ENCODE measurements around the genes LINGO4, C2CD4D, LCE3A, LORICRIN, S100A14 and ILF2.

DNA sequence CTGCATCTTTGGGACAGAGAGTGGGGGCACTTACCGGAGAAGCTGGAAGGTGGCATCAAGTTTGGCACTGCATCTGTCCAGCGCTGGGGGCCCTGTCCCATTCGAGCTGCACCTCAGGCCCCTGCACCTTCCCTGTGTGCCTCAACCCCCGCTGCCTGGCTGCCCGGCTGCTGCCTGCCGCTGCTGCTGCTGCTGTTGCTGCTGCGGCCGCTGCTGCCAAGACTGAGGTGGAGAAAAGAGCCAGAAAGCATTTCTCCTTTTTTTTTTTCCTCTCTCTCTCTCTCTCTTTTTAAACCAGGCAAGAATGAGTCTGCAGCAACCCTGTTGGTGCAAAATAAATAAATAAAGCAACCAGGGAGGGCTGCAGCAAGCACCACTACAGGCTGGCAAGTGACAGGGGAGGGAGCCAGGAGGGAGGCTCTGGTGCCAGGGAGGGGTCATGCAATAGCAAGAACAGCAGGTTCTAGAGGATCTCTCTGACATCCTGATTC is at the start of gene LINGO4:
Gene LINGO4 (minus strand): TSS at position 224 of the 491 bp plus-strand sequence.
- PRO-cap, 6 experiments: no peak in any of the 6 experiments
- RAMPAGE, long total RNA, 2 experiments: no peak in any of the 2 experiments
- RRBS: 97% methylated on average over 1 of the region's 8 CpGs

DNA sequence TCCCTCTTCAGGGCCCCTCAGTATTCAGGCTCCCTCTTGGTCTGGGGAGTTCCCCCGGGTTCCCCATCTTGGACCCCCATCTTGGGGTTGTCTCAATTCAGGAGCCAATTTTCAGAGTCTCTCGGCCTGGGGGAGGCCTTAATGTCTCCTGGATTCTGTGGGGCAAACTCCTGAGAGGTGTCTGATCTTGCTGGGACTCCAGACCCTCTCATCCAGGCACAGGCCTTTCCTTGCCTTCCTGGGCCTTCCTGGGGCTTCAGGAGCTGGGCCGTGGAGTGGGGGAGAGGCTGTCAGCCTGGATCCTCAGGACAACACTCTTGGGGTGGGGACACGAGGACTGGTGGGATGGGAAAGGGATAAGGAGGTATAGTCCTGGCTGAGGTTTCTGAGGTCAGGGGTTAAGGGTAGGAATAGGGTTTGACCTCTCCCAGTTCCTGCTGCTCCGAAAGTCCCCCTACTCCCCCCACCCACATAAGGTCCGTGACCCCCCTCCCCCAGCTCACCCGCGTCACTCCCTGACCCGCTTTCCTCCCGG is 4.1 kb downstream of the RORC start:
- PRO-cap, 6 experiments: no peak in any of the 6 experiments
- RAMPAGE, long total RNA, 2 experiments: no peak in any of the 2 experiments
- RRBS: no CpG with 5 or more reads among the region's 10 CpGs

GRCh38 chr1:151839468-151840461 is at the start of gene C2CD4D:
Gene C2CD4D, minus strand, starts transcription at chr1:151839820.
- PRO-cap, 6 experiments: peak in 3 of 6 experiments; most common plus-strand start chr1:151839924 (in 3); most common minus-strand start chr1:151839820 (in 3)
- RAMPAGE, long total RNA, 2 experiments: no peak in any of the 2 experiments
- RRBS: 8% methylated on average over 22 of the region's 47 CpGs

DNA sequence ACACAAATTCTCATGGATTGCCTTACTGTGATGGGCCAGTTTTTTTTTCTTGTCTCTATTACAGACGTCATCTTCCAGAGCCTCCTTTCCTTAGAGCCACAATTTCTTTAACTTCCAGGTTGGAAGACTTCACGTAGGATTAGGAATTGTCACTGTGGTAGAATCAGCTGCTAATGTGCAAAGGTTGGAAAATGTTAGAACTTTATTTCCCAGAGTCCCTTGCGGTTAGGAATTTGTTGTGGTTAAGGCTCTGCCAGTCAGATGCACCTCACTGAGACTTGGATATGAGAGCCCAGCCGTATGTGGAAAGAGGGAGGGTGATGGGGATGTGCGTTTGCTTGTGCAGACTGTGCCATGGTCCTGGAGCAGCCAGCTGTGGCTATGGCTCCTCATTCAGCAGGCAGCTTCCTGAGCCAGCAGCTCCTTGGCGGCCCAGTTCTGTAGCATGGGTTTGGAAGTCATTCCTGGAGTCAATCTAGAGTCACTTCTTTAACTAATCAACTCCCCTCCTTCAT is 12.5 kb downstream of the S100A10 start:
- PRO-cap, 6 experiments: no peak in any of the 6 experiments
- RAMPAGE, long total RNA, 2 experiments: no peak in any of the 2 experiments
- RRBS: no CpG with 5 or more reads among the region's 6 CpGs

- PRO-cap, 6 experiments: peak in 2 of 6 experiments; most common plus-strand start chr1:151989771 (in 2); most common minus-strand start chr1:151989580 (in 2)
- RAMPAGE, long total RNA, 2 experiments: no peak in any of the 2 experiments
- RRBS: no CpG with 5 or more reads among the region's 7 CpGs
Measured at GRCh38 chr1:151988990-151990049, 4.3 kb downstream of the S100A10 start.

DNA sequence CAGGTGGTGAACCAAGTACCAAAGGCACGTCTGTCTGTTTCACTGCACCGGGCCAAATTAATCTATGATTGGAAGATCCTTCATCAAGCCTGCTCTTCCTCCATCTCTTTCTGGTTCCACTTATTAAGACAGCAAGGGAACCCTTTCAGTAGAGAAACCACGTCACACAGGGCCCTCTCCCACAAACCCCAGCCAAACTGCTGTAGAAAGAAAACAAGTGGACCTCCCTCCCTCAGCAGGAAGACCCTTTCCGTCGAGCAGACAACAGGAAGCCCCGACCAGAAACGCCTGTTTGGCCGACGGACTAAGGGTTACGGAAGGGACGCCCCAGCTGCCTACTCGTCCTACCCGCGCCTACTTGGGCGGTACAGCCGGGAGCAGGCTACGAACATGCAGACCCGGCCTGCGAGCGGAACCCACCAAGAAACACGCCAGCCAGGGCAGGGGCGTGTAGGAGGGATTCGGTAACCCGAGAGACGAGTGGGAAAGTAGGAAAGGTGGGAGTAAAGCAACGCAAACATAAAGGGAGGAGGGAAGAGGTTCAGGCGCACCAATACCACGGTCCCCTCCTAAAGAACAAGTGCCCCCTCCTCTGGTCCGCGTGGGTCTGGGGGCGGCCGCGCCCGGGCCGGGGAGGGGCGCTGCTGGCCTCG is 602 bp downstream of the S100A10 start:
- PRO-cap, 6 experiments: peak in 4 of 6 experiments; most common plus-strand start position 281 of the sequence (in 4); most common minus-strand start position 56 of the sequence (in 1)
- RAMPAGE, long total RNA, 2 experiments: no peak in any of the 2 experiments
- RRBS: 0% methylated on average over 3 of the region's 37 CpGs

GRCh38 chr1:152001041-152001822 is 7.6 kb upstream of the S100A10 start:
- PRO-cap, 6 experiments: peak in 2 of 6 experiments; most common minus-strand start chr1:152001746 (in 2)
- RAMPAGE, long total RNA, 2 experiments: no peak in any of the 2 experiments
- RRBS: no CpG with 5 or more reads among the region's 5 CpGs

- PRO-cap, 6 experiments: no peak in any of the 6 experiments
- RAMPAGE, long total RNA, 2 experiments: no peak in any of the 2 experiments
- RRBS: no CpG with 5 or more reads among the region's 54 CpGs
Measured at GRCh38 chr1:152515210-152516087, 1.2 kb downstream of the CRCT1 start.

GRCh38 chr1:152623038-152623326 is at the start of gene LCE3A:
Gene LCE3A, minus strand, starts transcription at chr1:152623103.
- PRO-cap, 6 experiments: no peak in any of the 6 experiments
- RAMPAGE, long total RNA, 2 experiments: no peak in any of the 2 experiments
- RRBS: 10% methylated on average over 1 of the region's 5 CpGs

DNA sequence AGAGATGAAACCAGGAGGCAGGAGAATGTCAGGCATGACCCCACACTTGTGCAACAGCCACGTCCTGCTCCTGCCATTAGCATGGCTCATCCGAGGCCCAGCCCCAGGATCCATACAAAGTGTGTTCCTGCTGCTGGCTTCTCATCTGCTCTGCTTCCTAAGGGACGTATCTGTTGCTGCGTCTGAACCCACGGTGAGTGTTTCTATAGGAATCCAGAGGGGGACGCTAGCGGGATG is 160 bp downstream of the LCE4A start:
- PRO-cap, 6 experiments: no peak in any of the 6 experiments
- RAMPAGE, long total RNA, 2 experiments: no peak in any of the 2 experiments
- RRBS: no CpG with 5 or more reads among the region's 7 CpGs

DNA sequence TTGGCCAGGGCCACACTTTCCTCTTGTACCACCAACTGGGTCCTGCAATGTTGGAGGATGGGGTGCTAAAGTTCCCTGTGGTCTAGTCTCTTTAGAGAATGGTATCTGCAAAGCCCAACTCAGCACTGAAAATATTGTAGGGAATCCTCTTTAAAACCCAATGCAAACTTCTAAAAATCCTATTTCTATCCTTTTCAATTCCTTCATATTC is 2.0 kb downstream of the C1orf68 start:
- PRO-cap, 6 experiments: no peak in any of the 6 experiments
- RAMPAGE, long total RNA, 2 experiments: no peak in any of the 2 experiments

GRCh38 chr1:152947238-152947758 is 292 bp downstream of the SPRR5 start:
- PRO-cap, 6 experiments: no peak in any of the 6 experiments
- RAMPAGE, long total RNA, 2 experiments: no peak in any of the 2 experiments
- RRBS: no CpG with 5 or more reads among the region's 2 CpGs

DNA sequence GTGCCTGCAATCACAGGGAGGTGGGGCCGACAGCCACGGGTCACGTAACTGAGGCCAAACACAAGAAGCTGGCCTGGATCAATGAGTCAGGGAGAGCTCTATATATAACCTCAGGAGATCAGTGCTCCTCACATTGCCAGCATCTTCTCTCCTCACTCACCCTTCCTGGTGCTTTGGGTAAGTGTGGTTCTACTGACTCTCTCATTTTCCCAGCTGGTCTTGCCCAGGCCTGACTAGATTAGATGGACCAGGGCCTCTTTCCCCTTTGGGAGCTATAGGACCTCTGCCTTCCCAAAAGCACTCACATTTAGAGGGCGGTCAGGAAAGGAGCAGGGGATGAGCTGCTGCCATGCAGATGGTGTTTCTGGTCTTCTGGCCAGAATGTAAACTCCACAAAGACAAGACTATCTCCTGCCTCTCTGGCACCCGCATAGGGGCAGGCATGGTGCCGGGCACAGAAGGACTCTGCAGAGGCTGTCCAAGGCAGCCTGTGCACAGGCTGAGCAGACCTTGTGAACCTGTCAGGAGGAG is at the start of gene LORICRIN:
Gene LORICRIN (plus strand): TSS at position 131 of the 531 bp plus-strand sequence.
- PRO-cap, 6 experiments: no peak in any of the 6 experiments
- RAMPAGE, long total RNA, 2 experiments: no peak in any of the 2 experiments
- RRBS: no CpG with 5 or more reads among the region's 6 CpGs

DNA sequence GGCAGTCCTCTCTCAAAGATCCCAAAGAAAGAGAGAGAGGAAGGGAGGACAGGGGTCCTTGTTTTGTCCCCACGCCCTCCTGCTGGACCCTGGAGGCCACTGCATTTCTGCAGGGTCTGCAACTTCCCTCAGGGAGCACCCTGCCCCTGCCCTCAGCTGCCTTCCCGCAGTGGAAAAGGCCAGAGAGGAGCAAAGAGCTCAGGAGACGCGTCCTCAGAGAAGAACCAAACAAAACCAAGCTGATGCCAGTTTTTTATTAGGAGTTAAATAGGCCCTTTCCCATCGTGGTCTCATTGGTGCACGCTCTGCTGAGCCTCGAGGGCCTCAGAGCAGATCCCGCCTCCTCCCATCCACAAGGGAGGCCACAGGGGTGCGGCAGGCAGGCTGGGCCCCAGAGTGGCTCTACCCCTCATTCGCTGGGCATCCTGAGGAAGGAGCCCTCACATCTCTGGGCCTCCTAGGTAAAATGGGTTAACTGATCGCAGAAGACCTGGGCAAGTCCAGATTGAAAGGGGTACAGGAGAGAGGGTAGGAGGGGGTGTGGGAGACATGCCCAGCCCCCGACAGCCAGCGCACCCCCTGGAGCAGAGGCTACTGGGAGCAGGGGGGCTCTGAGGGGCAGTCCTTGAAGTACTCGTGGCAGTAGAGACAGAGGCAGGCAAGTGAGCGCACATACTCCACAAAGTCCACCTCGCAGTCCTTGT is 1.6 kb upstream of the S100A4 start:
- PRO-cap, 6 experiments: no peak in any of the 6 experiments
- RAMPAGE, long total RNA, 2 experiments: no peak in any of the 2 experiments
- RRBS: no CpG with 5 or more reads among the region's 16 CpGs

DNA sequence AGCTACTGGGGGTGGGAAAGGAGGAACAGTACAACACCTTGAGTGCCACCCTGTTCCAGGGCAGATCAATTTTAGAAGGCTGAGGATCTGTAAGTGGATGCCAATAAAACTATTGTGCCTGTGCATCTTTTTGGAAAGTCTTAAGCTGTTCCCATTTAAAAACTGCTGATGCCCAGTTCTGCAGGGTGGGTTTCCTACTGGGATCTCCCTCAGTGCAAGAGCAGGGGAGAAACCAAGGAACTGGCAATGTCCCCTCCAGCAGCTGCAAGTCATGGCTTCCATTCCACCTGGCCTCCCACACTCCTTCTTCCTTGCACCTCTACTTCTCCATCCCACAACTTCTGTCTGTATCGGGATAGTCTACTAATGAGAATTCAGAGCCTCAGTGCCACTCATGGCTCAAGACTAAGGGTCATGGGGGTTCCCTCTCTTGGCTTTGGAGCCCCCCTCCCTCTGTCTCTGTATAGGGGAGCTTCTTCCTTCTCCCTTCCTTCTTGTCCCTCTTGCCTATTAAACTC is 9.6 kb downstream of the S100A16 start:
- PRO-cap, 6 experiments: no peak in any of the 6 experiments
- RAMPAGE, long total RNA, 2 experiments: no peak in any of the 2 experiments
- RRBS: no CpG with 5 or more reads among the region's 1 CpG

GRCh38 chr1:153616067-153617067 is at the start of gene S100A14:
Gene S100A14, minus strand, starts transcription at chr1:153616325.
- PRO-cap, 6 experiments: peak in 1 of 6 experiments; most common plus-strand start chr1:153616547 (in 1)
- RAMPAGE, long total RNA, 2 experiments: start-site peak on the minus strand in 1 of 2 experiments, at chr1:153616971-153616997 at its widest, 13 reads per replicate
- RRBS: no CpG with 5 or more reads among the region's 15 CpGs

GRCh38 chr1:153645248-153646374 is 11.7 kb downstream of the CHTOP start:
- PRO-cap, 6 experiments: peak in 1 of 6 experiments; most common plus-strand start chr1:153645757 (in 1)
- RAMPAGE, long total RNA, 2 experiments: no peak in any of the 2 experiments
- RRBS: no CpG with 5 or more reads among the region's 7 CpGs

GRCh38 chr1:153670783-153671318 is at the start of gene ILF2:
Gene ILF2, minus strand, starts transcription at chr1:153670993.
- PRO-cap, 6 experiments: peak in 6 of 6 experiments; most common plus-strand start chr1:153671246 (in 6); most common minus-strand start chr1:153670987 (in 6)
- RAMPAGE, long total RNA, 2 experiments: start-site peak on the minus strand in 2 of 2 experiments, at chr1:153670951-153670993 at its widest, 764 to 967 reads per replicate
- RRBS: 3% methylated on average over 6 of the region's 30 CpGs

DNA sequence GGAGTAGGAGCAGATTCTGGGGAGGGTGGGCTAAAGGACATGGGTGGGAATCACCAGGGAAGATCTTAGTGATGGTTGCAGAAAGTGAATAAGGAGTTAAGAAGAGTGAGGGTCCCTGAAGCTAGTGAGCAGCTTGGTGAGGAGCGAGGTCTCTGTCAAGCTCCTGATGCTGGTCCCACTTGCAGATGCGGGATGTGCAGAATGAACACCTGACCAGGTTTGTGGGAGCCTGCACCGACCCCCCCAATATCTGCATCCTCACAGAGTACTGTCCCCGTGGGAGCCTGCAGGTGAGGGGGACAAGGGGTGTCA is 7.9 kb downstream of the NPR1 start:
- PRO-cap, 6 experiments: no peak in any of the 6 experiments
- RAMPAGE, long total RNA, 2 experiments: no peak in any of the 2 experiments
- RRBS: no CpG with 5 or more reads among the region's 4 CpGs

DNA sequence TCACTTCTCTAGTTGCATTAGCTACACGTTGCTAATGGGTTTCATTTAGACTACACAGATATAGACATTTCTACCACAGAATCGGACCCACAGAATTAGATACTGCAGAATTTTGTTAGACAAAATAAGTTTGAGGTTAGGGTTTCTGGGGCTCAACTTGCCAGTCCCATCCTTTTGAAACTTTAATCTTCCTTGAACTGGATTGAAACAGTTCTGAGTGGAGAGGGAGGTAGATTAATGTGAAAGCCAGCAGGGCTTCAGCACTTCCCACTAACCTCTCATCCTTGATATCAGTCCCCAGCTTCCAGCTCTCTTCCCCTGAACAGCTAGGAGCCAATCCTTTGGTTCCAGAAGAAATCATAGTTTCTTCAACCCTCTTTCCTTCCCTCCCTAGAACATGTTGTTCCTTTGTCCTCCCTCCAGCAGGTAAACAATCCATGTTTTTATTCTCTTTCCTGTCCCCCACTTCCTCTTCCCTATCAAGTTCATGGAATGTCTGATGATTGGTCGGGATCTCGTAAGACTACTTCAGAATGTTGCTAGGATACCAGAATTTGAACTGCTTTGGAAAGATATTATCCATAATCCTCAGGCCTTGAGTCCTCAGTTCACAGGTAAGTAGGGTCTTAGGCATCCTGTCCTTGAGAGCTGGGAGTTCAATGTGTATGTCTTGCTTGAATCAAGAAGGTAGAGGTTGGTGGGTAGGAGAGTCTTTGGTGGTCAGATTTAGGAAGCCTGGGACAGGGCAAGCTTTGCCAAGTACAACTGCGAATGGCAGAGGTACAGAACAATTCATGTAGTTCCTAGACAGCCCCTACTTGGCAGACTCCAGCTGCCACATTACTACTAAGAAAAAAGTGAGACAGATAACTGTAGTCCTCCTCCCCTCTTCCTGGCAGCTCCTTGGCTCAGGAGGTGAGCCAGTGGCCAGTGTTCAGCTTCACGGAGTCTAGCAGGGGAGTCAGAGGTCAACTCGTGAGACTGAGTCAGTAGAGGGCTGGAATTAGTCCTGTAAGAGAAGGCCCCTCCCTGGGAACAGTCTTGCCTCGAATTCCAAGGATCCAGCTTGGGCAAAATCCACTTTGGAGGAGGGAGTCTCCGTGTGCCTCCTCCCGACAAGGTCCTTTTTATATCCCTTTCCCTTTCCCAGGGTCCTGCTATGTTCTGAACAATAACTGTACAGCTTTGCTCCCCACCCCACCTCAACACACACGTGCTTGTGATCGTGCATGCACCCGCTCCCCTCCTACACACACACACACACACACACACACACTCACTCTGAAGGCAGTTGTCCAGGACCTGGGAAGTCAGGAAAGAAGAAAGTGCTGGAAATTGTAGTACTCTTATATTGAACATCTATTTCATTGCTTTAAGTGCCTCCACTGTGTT is 22.9 kb upstream of the SLC27A3 start:
- PRO-cap, 6 experiments: no peak in any of the 6 experiments
- RAMPAGE, long total RNA, 2 experiments: no peak in any of the 2 experiments
- RRBS: no CpG with 5 or more reads among the region's 13 CpGs